ENCODE data around the gene MANSC4.

DNA sequence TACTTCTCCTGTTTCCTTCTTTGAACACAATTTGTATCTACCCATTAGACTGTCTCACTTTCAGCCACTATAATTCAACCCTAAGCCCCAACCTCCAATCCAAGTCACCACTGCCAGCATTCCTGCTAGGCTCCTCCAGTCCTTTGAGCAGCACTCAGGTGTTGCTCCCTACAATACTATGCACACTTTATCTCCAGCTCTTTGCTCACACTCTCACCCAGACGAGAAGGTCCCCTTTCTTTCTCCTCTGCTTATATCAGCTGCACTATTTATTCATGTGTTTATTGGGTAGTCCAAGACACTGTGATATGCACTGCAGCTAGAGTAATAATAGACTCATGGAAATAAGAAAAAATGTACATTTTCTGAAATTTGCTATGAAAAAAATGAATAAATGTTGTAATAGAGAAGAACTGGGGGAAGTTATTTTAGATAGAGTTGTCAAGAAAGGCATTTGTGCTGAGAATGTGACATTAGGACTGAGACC lies 307.1 kb downstream of the ITPR2 start:
- PRO-cap, result no peak

- PRO-cap, result no peak
These were observed 200.1 kb downstream of the ITPR2 start for GRCh38 chr12:26632806-26633383.

DNA sequence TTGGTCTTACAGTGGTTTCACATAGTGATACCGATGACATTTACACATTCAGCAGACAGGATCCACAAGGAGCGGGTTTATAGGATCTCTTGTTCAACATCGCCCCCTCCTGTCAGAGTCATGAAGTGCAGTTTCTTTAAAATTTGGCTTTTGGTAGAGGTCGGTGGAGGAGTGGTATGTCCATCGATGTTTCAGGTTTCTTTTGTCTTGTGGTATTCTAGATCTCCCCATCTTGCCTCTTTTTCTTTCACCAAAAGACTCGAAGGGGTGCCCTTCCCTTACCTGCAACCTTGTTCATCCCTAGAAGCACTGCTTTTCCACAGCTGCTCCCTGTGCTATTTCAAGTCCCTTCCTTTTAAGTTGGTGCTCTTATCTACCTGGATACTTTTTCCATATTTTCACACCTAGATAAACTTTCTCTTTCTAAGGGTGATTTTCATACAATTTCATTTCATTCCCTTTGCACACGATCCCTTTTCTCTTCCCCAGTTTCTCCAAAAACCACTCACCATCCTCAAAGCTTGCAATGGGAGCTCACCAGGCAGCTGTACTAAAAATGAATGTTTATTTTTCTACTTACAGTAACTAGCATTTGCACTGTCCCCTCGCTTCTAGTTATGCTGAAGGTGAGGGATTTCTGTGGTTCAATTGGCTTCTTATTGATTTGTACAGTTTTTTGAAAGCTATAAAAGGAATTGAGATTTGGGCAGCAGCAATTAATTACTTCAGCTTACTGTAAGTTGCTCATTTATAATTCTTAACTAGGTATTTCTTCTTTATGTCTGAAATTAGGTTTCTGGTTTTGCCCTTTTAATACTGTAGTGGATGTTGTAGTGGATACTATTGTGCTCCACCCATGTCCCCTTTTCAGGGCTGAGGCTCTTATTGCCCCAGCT lies 181.1 kb downstream of the ITPR2 start:
- PRO-cap, result no peak

GRCh38 chr12:26727831-26728585 lies 105.0 kb downstream of the ITPR2 start:
- PRO-cap, result no peak

DNA sequence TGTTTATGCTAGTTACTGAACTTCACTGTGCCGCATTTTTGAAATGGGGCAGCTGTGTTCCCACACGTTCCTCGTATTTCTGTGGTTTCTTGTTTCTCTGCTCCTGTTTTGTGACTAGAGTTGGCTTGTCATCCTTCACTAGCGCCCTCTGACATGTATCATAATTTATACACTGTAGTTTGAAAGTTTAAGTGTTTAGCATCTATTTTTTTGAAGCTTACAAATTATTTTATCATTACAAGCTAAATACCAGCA lies 34.8 kb downstream of the ITPR2 start:
- PRO-cap, result no peak

DNA sequence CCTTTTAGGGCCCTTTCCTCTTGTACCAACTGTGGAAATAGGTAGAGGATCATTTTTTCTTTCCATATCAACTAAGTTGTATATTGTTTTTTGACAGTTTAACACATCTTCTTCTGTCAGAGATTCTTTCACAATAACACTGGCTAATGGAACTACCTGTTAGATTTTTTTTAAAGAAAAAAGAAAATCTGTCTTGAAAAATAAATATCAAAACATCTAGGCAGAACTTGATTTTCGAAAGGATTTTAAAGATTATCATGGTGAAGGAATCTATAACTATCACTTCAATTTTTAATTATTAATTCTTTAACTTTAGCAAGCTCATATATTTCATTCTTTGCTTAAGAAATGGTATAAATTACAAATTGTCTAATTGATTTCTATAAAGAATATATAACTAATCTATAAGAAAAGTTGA lies 23.8 kb downstream of the INTS13 start:
- PRO-cap, result no peak

DNA sequence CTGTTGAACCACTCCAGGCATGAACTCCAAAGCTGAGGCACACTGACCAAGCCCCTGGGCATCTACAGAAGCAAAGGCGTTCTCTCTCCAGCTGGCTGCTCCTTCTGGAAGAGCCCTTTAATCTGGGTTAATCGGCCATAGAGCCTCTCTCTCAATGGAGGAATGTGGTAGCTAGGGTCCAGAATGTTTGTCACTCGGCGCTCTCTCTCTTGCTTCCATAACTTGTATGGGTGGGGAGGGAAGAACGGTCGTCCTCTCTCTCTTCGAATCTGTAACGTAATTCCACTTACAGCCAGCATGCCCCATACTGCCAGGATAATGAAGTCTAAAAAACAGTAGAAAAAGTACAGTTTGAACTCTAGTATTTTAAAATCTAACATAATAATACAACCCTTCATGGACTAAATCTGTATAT lies 35.6 kb downstream of the FGFR1OP2 start:
- PRO-cap, result no peak

GRCh38 chr12:26975385-26975935 lies 37.2 kb downstream of the FGFR1OP2 start:
- PRO-cap, result no peak

DNA sequence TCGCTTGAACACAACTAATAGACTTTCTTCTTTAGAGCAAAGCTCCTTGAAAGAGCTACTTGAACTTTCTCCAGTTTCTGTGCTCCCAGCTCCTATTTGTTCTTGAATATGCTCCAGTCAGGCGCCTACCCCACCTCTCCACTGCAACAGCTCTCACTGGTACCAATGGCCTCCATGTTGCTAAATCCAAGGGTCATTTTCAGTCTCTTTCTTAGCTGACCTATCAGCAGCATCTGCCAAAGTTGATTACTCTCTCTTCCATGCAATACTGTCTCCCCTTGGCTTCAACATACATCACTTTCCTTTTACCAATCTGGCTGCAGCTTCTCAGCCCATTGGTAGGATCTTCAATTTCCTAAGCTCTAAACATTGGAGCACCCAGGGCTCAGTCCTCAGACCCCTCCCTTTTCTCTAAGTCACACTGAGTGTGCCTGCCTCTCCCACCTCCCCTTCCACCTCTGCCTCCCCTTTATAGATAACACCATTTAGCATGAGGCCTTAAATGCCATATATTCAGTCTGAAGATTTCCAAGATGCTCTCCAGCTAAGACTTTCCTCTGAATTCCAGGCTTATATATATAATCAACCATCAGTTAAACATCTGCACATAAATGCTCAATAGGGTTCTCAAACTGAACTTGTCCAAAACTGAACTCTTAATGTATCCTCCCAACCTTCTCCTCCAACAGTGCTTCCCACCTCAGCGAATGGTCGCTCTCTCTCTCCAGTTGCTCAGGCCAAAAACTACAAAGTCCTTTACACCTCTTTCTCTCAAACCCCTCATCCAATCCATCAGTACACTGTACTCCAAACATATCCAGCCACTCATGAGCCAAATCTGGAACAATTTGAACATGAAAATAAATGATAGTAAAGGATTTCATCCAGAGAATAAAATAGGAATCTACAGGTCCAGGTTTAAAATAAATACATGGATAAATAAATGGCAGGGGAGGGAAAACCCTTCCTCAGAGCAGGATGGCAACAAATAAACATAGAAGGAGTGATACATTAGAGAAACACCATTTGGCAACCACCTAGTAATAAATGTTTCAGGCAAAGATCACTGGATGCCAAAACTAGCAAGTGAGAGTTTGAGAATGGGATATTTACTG lies 27.2 kb downstream of the TM7SF3 start:
- PRO-cap, result no peak

DNA sequence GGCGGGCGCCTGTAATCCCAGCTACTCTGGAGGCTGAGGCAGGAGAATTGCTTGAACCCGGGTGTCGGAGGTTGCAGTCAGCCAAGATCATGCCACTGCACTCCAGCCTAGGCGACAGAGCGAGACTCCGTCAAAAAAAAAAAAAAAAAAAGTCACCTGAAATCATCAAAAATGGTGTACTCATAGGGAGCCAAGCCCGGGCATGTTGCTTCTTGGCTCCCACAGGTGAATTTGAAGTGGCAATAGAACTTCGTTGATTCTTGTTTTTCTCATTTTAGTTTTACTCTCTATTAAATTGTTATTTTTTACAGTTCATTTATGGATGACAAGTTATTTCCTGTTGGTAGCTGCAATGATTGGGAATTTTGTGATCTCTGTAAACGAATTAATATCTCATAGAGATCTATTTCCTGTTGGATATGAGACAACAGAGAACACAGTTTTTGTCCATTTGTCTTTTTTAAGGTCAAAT lies 1.3 kb downstream of the TM7SF3 start:
- PRO-cap, result no peak

GRCh38 chr12:27013496-27013848 lies 712 bp downstream of the TM7SF3 start:
- PRO-cap, result no peak

DNA sequence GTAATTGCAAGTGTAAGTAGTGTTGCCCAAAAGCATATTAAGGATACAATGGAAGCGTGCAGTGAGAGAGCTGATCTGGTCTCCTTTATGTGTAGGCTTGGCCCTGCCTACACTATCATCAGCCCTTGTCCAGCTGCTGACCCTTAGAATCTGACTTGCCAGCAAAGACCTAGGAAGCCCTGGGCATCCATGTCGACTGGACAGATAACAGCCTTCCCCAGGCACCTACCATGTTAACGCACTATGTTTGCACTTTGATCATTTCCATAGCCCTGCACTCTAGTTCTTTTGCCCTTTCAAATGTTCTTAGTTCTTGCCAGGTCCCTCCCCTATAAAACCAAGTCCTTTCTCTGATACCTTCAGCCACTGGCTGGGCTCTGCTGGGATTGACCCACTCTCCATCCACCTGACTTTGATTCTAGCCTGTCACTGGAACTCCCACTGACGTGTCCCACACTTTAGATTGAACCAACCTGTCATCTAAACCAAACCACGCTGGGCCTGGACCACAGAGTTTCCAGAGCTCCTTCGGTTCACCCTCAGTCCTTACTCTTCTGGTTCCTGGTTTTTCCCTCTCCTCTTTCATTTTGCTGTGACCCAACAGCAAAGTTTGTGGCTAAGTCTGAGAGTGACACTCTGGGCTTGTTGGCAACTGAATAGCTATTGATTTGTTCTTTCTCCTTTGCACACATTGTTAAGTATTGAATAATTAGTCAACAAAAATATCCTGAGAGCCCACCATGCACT lies 51.9 kb upstream of the STK38L start:
- PRO-cap, result no peak

DNA sequence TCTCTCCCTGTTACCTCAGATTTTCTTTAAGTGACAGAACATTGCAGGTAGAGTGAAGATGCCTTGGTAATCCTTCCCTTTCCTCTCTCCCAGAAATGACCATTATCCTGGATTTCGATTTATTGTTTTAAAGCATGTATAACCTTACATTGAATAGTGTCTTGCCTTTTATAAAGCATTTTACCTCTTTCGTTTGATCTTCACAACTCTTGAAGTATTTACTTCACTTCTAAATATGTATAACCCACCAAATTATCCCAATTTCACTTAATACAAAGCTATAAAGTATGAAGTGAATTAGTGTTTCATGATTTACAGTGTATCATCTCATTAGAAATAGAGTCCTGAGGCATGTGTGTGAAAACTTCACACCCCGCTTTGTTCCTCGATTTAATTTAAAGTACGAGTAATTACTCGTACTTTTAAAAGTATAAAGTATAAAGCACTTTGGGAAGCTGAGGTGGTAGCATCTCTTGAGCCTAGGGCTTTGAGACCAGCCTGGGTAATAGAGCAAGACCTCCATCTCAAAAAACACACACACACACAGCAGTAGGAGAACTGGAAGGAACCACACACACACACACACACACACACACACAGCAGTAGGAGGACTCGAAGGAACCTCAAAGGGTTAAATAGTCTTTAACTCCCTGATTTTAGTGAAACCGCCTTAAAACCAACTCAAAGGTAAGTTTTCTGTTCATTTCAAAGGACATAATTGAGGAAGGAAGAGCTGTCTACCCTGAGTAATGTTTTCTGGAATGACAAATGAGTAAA lies 32.9 kb downstream of the STK38L start:
- PRO-cap, result no peak

DNA sequence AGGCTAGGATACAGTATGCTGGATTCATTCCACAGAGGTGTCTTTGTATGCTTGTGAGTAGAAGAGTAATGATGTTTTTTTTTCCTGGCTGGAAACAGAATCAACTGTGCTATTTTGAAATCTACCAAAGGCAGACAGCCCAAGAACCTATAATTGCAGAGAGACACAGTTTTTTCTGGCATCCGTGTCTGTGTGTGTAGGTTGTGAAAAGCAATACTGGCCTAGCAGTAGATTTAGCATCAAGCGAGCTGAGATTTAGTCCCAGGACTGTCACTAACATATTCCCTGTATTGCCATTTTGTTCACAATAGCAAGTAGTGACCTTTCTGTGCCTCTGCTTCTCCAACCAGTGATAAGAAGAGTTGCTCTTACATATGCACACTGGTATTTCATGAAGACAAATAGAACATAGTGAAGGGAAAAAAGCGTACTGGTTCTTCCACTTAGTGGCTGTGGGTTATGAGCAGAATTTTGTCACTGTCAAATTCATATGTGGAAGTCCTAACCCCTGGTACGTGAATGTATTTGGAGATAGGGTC lies 12.4 kb upstream of the PPFIBP1 start:
- PRO-cap, result no peak

- PRO-cap, result bidirectional peak, plus-strand start at chr12:27780233, minus-strand start at chr12:27780249; bidirectional peak, plus-strand start at chr12:27780461, minus-strand start at chr12:27780455
These were observed at the start of gene MANSC4 for GRCh38 chr12:27780075-27781015. Gene MANSC4 (minus strand): TSS chr12:27780236.

DNA sequence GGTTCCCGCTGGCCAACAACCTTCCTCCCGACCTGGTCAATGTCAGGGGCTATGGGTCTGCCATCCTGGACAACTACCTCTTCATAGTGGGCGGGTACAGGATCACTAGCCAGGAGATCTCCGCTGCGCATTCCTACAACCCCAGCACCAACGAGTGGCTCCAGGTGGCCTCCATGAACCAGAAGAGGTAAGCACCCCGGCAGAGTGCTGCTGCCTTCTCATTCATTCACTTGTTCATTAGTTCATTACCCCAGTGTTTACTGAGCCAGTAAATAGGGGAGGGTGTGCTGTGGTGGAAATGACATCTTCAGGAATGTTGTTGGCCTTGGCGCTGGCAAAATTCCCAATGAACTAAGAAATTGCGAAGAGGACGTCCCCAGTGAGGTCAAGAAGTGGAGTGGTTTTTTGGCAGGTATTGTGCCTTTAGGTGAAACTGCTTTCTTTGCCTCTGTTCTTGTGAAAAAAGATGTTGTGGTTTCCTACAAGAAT lies 1.0 kb upstream of the MANSC4 start:
- PRO-cap, result no peak

DNA sequence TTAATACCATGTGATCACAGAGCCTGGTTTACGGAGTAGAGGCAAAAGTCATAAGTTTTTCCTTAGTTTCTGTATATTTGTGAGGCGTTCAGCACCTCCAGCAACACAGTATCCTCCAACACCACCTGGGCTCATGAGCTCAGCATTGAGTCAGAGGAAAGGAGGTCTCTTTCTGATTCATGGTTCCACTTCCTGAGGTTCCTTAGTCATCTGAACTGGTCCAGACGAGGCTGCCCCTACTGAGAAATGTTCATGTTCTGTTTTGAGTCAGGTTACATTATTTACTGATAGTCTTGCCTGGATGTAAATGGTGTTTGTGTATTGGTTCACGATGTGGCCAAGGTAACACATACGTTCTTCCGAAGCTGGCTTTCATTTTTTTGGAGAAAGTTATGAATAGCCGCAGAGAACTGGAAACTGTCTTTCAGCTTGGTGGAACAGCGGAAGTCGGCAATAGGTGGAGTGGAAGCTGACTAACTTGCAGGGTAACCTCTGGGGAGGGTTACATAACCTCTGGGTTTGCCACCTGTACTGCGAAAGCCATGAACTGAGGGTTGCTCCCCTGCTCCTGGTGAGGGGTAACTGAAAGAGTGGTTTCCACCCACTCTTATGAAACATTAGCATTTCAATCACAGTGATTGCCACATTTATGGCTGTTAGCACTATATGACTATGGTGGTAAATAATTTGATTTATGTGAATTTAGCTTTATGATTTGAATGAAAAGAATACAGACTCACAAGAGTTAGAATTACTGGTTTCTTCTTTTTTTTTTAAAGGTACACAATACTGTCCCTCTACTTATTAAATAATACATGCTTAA lies 42.2 kb upstream of the MANSC4 start:
- PRO-cap, result no peak

- PRO-cap, result no peak
These were observed 112.3 kb downstream of the CCDC91 start for GRCh38 chr12:28302393-28303044.

DNA sequence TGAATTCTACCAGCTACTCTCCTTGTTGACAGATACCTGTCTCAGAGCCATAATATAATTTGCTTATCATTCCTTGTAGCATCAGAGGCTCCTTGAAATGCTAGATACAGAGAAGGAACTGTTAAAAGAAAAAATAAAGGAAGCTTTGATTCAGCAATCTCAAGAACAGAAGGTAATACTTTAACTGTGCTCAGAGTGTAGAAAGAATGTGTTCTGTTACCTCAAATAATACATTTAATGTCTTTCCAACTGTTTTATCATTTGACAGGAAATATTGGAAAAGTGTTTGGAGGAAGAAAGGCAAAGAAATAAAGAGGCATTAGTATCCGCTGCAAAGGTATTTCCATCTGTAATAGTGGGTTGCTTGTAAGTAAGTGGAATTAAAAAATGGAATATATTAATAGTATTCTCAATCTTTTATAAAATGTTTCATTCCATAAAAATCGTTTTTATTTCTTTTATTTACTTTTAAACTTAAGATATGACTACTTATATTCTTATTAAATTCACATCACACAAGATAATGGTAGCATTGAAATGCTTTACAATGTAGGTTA lies 259.9 kb downstream of the CCDC91 start:
- PRO-cap, result no peak

DNA sequence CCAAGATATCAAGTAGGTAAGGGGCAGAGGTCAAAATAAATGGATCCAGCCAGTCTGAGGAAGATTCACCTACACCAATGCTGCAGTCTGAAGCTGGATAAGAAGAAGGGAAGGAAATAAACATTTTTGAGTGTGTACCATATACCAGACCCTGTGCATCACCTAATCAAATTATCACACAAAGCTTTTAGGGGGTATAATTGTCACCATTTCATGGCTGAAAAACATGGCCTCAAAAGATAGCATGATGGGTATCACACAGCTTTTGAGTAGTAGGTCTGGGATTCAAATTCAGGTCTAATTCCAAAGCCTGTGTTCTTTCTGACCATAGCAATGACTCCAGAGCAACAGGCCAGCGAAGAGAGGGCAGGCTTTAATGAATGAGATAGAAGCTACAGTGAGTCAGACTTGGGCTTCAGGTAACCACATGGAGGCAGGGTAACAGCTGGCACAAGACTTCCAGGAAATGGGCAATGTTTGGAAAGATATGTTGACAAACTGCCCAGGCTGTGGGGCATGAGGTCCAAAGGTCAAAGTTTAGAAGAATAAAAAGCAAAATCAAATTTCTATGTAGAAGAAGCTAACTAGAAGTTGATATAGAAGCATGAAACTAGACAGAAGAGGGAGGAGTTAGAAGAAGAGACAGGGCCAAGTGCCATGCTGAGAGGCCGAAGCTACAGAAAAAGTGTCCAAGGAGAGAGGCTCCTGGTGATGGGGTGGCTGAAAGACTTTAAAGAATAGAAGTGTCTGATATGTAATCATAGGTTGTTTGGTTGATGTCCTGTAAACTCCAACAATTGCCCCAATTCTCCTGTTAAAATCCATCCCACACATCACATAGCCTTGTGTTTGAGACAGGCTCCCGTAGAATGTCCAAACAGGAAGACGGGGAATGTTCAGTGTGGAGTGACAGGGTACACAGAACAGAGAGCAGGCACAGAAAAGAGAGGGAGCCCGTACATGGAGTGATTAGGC lies 384.5 kb downstream of the CCDC91 start:
- PRO-cap, result no peak